GM23338 (cell line): Measurements from ENCODE around the gene BTBD9.

GRCh38 chr6:36676966-36677616 lies 1.4 kb upstream of the CDKN1A start:
- PRO-cap = unidirectional peak, plus-strand start at chr6:36677085
- RAMPAGE, long total RNA = no peak

- PRO-cap = no peak
- RAMPAGE, long total RNA = no peak
These were observed 744 bp upstream of the CDKN1A start for GRCh38 chr6:36677688-36678252.

- PRO-cap = no peak
- RAMPAGE, long total RNA = no peak
These were observed 45.4 kb downstream of the RAB44 start for GRCh38 chr6:36742994-36743494.

GRCh38 chr6:36765664-36766108 lies 68.1 kb downstream of the RAB44 start:
- PRO-cap = no peak
- RAMPAGE, long total RNA = no peak

DNA sequence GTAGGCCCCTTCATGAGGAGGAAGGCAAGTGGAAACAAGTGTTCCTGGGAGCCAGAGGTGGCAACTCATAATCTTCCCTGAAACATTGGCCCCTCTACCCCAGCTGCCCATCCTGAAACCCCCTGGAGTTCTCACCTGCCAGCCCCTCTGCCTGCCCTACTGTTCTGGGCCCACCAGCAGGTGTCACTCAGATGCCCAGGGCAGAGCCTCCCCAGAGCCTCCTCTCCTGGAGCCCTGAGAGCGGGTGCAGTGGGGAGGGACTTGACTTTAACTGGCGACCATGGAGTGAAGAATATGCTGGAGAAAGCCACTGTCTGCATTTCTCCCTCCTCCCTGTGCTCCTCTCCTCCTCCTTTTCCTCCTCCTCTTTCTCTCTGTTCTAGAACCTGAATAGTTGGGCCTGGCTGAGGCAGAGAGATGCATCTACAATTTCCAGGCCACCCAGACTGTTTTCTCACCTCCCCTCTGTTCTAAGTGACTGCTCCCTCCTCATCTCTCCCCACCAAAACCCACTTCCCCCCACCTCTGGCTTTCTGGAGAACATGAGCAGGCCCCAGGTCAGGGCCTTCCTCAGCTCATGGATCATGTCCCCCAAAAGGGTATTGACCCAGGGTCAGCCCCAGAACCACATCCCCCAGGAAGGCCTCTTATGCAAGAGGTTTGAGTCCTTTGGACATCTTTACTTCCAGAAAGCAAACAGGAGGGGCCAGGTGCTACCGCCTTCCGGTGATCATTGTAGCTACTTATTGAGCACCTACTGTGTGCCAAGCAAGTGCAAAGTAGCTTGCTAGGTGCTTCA lies 2.7 kb downstream of the CPNE5 start:
- PRO-cap = no peak
- RAMPAGE, long total RNA = no peak

DNA sequence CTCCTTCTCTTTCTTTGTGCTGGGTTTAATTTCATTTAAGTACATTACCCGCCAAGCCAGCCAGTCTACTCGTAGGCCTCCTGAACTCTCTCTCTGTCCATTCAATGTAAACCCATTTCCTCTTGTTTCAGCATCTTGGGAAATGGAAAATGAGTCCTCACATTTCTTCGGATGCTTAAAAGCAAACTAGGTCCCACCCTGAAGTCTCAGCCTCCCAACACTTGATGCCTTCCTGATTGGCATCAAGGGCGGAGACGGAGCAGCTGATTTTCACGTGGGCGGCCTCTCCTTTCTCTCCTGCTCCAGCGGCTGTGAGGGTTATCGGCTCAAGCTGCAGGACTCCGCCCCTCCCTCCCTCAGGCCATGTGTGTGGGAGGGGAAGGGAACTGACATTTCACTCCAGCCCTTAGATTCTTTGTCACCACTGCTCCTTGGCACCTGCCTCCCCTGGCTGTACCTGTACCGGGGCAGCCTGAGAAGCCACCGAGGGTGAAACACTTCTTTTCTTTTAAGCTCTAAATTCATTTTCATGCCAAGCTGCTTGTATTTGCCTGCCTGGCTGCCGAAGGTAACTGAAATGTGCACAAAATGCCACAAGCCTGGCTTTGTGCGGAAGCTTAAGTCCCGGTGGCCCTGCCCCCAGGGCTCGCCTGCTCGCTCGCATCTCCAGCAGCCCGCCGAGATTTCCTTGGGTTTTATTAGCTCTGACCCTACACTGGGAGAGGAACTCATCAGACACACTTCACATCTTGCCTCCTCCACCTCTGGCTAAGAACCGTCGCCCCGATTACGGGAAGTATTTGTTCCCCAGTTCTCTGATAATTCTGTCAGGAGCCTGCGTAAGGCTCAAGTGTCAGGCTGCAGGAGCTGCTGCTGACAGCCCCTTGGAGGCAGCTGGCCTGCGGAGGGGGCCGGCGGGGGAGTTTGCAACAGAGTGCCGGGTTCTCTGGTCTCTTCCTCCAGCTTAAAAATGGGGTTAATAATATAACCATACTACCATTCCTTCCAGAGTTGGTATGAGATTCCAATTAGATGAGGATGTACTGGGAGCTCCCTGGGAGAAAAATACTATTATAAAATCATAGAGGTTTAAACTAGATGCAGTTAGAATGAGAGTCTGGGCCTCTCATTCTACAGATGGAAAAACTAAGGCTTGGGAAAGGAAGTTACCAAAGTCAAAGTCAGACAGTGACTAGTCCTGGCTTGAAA lies 9.6 kb upstream of the CPNE5 start:
- PRO-cap = no peak
- RAMPAGE, long total RNA = no peak

GRCh38 chr6:36850099-36850534 lies 10.9 kb upstream of the CPNE5 start:
- PRO-cap = no peak
- RAMPAGE, long total RNA = no peak

- PRO-cap = no peak
- RAMPAGE, long total RNA = no peak
These were observed 16.6 kb upstream of the CPNE5 start for GRCh38 chr6:36855905-36856137.

- PRO-cap = no peak
- RAMPAGE, long total RNA = no peak
These were observed 15.6 kb downstream of the MTCH1 start for GRCh38 chr6:36970321-36970889.

DNA sequence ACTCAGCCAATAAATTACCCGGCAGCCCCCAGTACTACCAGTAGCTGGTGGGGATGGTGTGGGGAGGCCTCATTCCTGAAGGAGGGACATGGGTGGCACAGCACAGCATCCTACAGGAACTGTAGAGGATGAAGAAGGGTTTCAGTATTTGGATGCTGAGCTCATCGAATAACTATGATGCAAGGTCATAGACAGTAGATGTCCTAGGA lies 1.5 kb downstream of the FGD2 start:
- PRO-cap = no peak
- RAMPAGE, long total RNA = no peak

DNA sequence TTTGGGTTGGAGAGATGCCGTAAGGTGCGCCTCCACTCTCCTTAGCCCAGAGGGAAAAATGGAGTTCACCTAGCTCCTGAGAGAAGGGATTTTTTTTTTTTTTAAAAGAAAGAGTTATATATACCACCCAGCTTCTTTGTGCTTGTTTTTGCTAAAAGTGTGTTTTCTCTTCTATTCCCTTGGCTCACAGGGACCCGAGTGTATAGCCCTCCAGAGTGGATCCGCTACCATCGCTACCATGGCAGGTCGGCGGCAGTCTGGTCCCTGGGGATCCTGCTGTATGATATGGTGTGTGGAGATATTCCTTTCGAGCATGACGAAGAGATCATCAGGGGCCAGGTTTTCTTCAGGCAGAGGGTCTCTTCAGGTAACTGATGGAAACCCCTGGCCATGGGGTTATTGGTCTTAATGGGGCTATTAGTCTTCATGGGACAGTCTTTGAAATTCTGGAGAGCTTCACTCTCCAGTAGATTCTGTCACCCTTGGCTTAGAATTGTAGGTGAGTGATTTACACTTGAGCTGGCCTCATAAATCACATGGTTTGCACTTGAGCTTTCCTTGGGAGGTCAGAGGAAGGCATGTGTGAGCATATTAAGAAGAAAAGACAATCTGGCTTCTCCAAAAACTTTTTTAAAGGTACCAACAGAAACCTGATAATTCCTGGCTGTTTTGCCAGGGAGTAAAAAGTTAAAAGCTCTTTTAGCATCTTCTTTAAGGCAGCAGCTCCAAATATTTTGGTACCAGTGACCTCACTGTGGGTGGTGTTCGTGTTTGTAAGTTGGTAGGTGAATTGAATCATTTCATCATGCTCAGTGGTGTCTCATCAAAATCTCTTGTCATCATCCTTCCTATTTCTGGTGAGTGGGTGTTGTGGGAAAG lies 3.1 kb downstream of the PIM1 start:
- PRO-cap = no peak
- RAMPAGE, long total RNA = no peak

DNA sequence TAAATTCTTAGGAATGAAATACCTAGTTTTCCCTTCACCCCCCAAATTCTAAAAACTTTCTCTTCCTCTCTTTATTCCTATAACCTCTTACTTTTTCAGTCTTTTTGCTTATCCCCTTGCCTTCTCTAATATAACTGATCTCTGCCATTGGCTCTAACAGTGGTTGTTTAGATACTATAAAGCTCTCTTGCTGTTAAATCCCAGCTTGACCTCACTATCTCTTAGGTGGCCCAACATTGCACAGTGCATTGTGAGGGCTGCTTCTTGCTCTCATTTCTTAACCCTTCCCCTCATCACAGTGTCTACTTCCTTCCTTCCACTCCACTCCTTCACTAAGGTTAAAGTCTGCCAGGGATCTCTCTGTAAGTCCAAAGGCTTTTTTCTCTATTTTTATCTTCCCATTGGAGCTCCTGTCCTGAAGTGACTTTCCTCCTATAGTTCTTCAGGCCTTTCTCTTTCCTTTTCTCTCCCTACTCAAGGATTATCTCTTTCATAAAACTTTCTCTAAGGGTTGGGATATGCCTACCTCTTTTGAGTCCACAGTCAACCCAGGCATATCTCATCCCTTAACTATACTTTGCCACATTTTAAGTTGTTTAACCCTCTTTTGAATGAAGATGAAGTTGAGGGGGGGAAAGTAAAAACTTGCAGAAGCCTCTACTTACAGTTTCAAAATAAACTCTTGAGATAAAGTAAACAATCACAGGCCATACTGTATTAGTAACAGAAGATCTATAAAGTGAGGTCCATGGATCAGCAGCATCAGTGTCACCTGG lies 4.0 kb upstream of the TBC1D22B start:
- PRO-cap = no peak
- RAMPAGE, long total RNA = no peak

- PRO-cap = no peak
- RAMPAGE, long total RNA = no peak
These were observed 2.5 kb downstream of the CMTR1 start for GRCh38 chr6:37435468-37435918.

- PRO-cap = no peak
- RAMPAGE, long total RNA = no peak
These were observed 108.4 kb downstream of the ZFAND3 start for GRCh38 chr6:37927859-37928466.

DNA sequence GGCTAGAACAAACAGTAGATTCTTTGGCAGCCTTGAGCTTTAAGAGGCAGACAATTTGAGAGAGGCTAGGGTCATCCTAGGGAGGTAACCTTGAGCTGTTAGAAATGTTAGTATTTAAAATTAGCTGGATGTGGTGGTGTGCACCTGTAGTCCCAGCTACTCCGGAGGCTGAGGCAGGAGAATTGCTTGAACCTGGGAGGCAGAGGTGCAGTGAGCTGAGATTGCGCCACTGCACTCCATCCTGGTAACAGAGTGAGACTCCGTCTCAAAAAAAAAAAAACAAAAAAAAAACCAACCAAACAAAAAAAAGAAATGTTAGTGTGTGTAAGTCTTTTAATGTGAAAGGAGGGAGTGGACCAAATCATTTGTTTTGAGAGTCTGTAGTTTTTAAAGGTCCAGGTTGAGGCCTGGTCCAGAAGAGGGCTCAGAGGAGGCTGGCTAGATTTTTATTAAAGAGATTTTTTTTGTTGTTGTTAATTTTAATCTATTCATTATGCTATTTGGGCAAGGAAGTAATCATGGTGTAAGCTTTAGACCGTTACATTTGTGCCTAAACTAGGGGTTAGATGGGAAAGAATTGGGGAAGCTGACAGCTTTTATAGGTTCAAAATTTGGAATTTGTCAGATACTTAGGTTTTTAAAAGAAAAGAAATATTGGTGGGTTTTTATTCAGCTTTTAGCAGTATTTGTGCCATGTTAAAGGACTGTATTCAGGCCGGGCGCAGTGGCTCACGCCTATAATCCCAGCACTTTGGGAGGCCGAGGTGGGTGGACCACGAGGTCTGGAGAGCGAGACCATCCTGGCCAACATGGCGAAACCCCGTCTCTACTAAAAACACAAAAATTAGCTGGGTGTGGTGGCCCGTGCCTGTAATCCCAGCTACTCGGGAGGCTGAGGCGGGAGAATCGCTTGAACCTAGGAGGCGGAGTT lies 112.0 kb downstream of the ZFAND3 start:
- PRO-cap = no peak
- RAMPAGE, long total RNA = no peak

- PRO-cap = no peak
- RAMPAGE, long total RNA = no peak
These were observed 142.9 kb downstream of the ZFAND3 start for GRCh38 chr6:37962228-37963025.

DNA sequence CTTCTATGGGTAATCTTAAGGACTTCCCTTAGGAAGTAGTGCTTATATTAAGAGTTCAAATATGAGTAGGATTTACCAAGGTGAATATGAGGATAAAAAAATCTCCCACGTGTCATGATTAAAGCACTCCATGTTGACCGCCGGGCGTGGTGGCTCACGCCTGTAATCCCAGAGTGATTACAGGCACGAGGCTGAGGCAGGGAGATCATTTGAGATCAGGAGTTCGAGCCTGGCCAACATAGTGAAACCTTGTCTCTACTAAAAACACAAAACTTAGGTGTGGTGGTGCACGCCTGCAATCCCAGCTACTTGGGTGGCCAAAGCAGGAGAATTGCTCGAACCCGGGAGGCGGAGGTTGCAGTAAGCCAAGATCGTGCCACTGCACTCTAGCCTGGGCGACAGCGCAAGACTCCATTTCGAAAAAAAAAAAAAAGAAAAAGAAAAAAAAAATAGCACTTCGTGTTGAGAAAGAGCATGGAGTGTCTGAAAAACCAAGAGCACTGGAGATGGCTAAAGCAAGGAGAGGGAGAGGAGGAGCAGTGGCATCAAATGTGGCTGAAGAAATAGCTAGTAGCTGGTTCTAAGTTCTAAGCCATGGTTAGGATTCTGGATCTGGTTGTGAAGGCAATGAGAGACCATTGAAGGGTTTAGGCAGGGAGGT lies 233.2 kb downstream of the ZFAND3 start:
- PRO-cap = no peak
- RAMPAGE, long total RNA = no peak

DNA sequence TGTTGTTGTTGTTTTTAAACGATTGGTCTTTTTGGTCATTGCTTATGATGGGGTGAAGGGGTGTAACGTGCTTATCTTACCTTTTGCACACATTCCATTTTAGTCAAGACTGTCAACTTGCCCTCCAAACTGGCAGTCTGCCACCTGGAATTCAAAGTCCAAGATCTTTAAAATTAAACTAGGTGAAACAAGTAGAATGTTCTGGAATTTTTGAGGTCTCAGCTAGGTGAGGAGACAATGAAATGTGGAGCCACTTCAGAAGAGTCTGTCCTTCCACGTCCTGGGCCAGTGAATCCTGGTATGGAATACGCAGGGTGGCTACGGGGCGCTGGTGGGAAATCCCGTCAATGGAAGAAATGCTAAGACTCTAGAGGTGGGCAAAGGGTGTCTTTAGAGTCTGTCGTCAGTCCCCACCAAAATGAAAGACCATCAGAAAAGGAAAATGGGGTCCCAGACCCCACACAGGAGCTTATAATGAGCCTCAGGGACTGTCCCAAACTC lies 344.7 kb downstream of the ZFAND3 start:
- PRO-cap = no peak
- RAMPAGE, long total RNA = no peak

DNA sequence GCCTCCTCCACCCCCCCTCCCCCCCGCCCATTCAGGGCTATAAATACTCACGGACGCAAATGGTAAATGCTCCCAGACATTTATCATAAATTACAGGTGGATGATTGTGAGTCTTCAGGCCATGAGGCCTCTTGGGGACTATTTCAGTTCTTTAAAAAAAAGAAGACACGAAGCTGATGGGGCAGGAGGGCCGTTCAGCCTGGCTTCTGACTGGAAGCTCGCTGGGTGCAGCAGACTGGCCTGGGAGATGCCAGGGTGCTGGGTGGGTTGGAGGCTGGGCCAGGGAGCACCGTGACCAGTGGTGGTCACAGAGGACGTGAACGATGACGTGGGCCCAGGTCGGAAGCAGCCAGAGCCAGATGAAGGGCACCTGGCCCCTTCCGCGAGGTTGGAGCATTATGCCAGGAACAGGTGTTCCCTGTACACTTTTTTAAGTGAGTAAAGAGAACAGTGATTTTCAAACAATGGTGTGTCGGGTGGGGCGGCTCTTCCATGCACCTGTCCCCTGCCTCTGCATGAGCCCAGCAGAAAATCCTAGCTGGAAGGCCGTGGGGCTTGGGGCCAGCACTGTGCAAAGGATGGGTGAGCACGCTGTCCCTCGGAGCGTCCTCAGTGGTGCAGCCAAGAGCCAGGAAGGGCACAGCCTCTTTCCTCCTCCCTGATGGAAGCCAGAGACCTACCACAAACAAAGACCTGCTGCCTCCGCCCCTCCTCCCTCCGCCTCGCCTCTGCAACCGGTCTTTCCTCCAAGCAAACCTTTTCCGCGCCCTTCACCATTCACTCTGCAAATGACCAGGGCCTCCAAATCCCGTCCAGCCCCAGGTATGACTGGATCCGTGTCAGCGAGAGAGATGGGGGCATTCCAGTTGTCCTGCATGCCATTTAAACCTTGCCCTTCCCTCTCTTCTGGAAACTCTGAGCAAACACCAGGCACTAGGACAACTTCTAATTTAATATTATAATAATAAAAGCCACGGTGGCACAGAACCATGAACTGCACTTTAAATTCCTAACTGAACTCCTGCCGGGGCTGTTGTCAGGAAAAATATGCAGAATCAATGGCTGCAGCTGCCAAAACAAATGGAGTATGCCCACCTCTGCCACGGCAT lies 350.6 kb downstream of the ZFAND3 start:
- PRO-cap = no peak
- RAMPAGE, long total RNA = no peak

DNA sequence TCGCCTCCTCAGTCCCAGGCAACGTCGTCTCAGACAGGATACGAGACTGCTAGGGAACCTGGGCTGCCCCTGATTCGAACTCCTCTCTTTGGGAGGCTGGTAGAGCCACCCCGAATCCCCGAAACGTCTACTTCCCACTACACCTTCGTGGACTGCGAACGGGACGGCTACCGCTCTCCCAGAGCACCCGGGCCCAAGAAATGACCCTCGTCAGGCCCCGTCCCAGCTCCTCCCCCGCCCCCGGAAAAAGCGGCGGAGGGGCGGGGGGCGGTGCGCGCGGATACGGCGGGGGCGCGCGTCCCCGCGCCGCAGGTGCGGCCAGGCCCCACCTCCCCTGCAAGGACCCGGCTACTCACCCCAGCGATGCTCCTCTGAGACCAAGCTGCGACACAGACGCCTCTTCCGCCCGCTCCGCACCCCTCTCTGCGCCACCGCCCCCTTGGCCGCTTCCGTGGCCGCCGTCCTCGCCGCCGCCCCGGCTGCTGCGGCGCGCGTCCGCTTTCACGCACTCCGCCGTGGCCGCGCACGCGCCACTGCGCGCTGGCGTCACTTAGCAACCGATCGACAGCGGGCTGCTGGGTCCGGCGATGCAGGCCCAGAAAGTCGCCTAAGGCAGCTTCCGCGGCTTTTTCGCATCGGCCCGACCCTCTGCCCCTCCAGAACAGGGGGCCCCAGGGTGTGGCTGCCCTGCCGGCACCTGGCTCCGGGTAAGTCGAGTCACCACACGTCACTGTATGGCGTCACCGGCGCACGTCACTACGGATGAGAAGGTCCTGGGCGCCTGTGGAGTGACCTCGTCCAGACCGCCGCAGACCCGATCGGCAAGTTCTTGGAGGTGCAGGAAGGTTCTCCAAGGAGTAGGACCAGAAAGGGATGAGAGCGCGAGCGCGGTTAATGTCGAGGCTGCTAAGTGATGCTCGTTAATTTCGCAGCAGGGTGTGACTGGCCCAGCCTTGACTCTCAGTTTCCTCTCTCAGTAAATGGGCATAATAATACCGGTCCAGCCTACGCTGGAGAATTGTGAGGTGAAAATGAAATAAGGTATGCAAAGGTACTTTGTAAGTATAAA lies at the start of gene BTBD9:
TSS of gene BTBD9 (minus strand) at position 486 of the 1,069 bp plus-strand sequence.
- PRO-cap = bidirectional peak, plus-strand start at position 549 of the sequence, minus-strand start at position 156 of the sequence; bidirectional peak, plus-strand start at position 833 of the sequence, minus-strand start at position 663 of the sequence
- RAMPAGE, long total RNA = no peak